ENCODE measurements around a stretch of chr3.

DNA sequence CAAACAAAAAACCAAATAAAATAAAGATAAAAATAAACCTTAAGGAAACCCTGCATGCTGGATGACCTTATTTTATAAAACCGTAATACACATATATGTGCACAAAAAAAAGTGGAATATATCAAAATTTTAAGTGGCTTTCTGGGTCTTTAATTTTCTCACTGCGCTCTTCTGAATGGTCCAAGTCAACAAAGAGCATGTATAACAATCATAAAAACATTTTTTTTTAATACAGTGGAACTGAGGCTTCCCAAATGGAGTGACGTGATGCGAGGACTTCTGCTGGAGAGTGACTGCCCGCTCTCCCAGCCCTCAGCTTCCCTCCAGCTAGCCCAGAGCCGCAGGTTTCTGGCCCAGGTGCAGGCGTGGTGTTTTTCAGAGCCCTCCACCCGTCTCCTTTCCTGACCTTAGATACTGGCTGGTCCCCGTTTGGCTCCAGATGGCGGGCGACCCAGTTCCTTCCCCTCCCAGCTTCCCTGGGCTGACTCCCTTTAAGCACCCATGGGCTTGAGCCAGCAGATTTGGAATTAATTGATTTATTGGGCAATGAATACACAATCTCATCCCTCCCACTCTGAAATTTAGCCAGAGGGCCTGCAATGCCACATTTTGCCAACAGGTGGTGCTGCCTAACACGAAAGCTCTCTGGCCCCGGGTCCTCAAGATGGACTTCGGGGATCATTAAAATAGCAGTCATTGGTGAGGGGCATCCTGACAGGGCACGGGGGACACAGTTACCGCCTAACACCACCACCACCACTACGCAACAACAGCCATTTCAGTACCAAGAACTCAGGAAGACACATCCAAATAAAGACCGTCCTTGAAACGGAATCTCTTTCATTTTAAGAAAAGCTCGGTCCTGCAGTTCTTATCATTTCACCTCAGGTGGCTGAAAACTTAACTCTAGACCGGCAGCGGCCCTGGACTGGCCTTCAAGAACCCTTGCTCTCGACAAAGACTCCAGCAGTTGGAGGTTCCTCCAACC is 47.4 kb upstream of the MUC4 start:
- PRO-cap = no peak

GRCh38 chr3:195911763-195912371 is 3.5 kb upstream of the TNK2 start:
- PRO-cap = no peak

DNA sequence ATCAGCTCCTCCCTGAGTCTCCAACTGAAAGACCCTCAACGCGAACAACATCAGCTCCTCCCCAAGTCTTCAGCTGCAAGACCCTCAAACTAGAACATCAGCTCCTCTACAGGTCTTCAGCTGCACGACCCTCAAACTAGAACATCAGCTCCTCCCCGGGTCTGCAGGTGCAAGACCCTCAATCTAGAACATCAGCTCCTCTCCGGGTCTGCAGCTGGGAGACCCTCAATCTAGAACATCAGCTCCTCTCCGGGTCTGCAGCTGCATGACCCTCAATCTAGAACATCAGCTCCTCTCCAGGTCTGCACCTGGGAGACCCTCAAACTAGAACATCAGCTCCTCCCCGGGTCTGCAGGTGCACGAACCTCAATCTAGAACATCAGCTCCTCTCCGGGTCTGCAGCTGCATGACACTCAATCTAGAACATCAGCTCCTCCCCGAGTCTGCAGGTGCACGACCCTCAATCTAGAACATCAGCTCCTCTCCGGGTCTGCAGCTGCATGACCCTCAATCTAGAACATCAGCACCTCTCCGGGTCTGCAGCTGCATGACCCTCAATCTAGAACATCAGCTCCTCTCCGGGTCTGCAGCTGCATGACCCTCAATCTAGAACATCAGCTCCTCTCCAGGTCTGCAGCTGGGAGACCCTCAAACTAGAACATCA is 36.2 kb upstream of the TNK2 start:
- PRO-cap = no peak

DNA sequence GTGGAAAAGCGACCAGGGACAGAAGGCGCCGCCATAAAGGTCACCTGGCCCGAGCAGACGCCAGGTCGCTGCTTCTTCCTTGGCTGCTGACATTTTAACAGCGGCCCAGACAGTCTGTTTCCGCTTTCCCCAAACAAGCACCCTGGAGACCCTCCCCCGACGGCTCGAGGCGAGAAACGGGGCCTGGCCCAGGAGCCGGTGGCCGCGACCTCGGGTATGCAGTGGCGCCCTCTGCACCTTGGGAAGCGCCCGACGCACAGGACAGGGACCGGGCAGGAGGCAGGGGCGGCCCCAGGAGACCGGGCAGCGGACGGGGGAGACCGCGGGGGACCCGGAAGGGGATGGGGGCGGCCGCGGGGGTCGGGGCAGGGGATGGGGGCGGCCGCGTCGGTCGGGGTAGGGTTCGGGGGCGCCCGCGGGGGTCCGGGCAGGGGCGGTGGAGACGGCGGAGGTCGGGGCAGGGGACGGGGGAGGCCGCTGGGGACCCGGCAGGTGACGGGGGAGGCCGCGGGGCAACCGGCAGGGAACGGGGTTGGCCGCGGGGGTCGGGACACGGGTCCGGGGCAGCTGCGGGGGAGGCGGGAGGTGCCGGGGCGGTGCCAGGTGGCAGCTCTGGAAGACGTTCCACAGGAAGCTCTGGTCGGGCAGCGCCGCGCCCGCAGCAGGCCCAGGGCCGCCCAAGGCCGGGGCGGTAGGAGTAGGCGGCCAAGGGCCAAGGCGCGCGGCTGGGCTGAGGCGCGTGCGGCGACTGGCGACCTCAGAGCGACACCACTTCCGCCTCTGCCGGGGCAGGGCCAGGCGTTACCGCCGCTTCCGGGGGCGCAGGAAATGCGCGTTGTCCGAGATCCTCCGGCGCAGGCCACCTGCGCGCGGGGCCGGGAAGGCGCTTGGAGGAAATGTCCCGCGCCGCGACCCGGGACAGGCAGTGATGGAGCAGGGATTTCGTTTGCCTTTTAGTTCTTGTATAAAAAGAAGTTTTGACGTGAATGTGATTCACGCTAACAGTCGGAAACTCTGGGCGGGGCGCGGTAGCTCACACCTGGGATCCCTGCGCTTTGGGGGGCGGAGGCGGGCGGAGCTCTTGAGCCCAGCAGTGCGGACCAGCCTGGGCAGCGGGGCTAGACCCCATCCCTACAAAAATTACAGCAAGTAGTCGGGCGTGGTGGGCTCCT is 45.8 kb upstream of the TNK2 start:
- PRO-cap = bidirectional peak, plus-strand start at position 842 of the sequence, minus-strand start at position 746 of the sequence

DNA sequence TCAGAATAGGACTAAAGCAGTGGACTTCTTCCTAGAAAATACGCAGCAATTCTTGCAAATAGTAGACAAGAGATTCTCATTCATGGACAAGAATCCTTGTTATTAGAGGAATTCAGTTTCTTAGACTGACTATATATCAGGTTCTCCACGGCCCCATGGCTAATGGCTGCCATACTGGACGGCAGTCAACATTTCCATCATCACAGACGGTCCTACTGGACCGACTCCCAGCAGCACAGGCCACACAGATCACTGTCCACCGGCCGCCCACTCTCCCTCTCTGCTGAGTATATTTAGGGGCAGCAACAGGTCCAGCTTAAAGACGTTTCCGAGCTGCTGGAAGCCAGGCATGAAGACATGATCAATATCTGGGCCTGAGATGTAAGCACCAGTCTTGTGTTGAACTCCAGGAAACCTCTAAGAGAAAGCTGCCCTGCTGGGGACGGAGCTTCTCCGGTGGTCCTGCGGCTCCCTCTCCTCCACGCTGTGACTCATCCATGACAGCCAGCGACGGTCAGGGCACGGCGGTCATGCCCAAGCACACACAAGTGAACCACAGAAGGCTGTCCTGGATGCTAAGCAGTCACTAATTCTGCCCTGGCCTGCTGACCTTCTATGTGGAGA is 61.9 kb upstream of the TNK2 start:
- PRO-cap = no peak

GRCh38 chr3:195990097-195990487 is 81.7 kb upstream of the TNK2 start:
- PRO-cap = bidirectional peak, plus-strand start at chr3:195990416, minus-strand start at chr3:195990262

DNA sequence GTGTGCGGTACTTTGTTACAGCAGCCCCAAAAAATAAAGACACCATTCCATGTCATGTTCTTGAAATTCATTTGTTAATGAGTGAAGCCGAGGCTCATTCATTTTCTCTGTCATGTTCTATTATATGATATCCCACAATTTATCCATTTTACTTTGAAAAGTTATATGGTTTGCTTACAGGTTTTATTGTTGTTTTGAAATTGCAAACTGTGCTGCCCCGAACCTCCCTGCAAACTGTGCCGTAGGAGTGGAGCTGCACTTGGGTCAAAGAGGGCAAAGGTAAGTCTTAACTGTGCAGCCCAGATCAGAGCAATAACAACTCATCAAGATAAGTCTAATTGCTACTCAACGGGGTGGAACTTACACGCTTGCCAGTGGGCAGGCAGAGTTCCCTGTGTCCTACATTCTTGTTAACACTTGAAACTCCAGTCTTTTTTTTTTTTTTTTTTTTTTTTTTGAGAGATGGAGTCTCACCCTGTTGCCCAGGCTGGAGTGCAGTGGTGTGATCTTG is 33.3 kb downstream of the ZDHHC19 start:
- PRO-cap = no peak

- PRO-cap = bidirectional peak, plus-strand start at chr3:196179655, minus-strand start at chr3:196179517; bidirectional peak, plus-strand start at chr3:196180073, minus-strand start at chr3:196179797; bidirectional peak, plus-strand start at chr3:196180178, minus-strand start at chr3:196180174
These were observed 31.6 kb downstream of the ZDHHC19 start for GRCh38 chr3:196179127-196180506.

DNA sequence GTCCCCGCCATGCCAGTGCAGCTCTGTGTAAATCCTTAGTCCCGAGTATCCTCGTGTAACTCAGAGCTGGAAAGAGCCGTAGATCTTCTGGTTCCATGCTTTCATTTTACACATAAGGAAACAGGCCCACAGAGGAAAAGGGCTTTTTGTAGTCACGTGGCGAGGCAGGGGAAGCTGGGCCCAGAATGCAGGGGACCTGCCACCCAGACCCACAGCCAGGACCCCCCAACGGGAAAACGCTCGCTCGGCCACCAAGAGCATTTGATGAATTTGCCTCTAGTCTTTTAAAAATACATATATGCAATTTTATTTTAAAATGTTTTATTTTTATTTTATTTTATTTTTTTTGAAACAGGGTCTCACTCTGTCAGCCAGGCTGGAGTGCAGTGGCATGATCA is 24.0 kb downstream of the ZDHHC19 start:
- PRO-cap = unidirectional peak, minus-strand start at position 110 of the sequence

DNA sequence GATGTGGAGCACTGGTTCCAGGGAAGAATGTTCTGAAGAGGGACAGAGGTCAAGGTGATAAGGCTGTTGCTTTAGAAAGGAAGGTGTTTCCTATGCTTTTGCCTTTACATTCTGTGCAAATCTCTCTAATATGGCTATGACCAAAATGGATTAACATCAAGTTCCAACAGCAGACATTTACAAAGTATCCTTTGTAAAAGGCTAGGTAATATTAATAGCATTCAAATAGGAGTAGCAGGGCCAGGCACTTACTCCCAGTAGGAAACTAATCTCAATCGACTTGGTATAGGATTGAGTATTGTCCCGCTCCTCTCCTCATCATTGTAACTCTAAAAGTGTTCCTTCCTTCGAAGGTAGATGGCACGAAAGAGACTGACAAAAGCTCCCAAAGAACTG is 21.2 kb downstream of the SLC51A start:
- PRO-cap = no peak

DNA sequence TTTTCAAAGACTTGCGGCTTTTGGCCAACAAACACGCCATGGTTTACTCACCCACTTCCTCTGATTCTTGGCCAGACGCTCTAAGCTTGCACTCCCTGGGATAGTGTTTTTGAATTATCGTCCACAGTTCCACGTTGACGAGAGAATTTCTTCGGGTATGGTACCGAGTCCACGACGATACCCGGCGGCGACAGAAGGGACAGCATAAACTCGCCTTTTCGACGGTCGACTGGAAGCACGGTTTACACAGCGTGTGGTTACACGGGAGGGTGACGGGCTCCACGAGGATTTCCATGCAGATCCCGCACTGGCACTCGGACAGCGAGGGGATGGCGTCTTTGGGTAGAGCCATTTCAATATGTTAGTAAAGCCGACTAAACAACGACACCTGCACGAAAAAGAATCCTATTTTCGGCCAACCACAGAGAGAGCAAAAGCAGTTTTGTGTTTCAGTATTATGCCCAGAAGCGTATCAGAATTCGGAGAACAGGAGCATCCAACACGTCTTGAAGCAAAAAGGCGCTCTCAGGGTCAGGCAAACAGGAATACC is 671 bp downstream of the RNF168 start:
- PRO-cap = bidirectional peak, plus-strand start at position 242 of the sequence, minus-strand start at position 62 of the sequence; bidirectional peak, plus-strand start at position 464 of the sequence, minus-strand start at position 334 of the sequence

DNA sequence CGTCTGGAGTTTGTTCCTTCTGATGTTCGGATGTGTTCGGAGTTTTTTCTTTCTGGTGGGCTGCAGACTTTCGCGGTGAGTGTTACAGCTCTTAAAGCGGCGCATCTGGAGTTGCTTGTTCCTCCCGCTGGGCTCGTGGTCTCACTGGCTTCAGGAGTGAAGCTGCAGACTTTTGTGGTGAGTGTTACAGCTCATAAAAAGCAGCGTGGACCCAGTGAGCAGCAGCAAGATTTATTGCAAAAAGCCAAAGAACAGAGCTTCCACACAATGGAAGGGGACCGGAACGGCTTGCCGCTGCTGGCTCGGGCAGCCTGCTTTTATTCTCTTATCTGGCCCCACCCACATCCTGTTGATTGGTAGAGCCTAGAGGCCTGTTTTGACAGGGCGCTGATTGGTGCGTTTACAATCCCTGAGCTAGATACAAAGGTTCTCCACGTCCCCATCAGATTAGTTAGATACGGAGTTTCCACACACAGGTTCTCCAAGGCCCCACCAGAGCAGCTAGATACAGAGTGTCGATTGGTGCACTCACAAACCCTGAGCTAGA is 29.9 kb downstream of the FBXO45 start:
- PRO-cap = no peak

DNA sequence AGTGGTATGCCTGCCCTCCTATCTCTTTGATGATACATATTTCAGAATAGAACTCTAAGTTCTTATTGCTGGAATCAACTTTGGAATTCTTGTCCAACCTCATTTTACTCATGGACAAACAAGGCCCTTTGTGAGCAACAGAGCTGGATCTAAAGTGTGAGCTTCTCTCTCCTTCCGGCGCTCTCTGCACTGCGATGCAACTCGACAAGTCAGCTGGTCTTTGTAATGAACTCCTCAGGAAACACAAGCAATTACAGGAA is 20.3 kb upstream of the NRROS start:
- PRO-cap = no peak

- PRO-cap = bidirectional peak, plus-strand start at chr3:196632454, minus-strand start at chr3:196632438; bidirectional peak, plus-strand start at chr3:196632557, minus-strand start at chr3:196632618; bidirectional peak, plus-strand start at chr3:196632972, minus-strand start at chr3:196632860
These were observed 7.3 kb upstream of the NRROS start for GRCh38 chr3:196631907-196632932.

DNA sequence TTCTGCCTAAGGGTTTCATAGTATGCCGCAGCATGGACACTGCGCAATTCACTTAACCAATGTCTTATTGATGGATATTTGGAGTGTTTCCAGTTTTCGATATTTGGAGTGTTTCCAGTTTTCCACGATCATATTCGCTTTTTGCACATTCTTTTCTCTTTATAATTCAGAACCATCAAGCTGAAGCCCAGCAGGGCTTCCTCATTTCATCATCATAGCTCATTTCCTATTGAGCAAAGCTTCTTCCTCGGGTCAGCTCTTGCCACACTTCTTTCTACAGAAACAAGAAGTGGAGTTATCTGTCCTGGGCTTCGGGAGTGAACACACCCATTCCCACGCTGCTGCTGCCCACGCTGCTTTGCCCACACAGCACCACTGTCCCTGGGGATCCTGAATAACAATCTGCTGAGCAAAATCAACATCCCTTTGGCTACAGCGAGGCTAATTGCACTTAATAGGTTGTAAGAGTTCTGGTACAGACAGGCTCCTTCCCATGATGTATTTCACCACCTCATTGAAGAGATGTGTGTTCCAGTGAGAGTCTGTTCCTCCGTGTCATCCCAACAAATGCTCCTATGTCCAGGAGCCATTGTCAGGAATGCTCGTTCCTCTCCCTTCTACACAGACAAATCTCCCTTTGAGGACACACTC is 23.7 kb downstream of the CEP19 start:
- PRO-cap = unidirectional peak, plus-strand start at position 258 of the sequence

DNA sequence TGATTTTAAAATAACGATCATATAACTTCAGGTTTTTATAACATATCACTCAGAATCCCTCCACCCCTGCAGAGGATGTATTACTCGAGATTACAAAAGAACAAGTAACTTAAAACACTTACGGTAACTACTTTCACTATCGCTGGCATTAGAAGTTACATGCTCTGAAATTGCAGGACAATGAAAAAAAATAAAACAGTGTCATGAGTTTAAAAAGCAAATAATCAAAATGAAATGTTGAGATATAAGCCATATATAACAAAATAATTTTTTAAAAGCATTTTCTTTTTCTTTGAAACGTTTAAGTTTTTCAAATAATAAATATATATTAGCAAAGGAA is 39.5 kb upstream of the MELTF start:
- PRO-cap = no peak

- PRO-cap = no peak
These were observed 86.4 kb upstream of the MELTF start for GRCh38 chr3:197115911-197116557.

- PRO-cap = no peak
These were observed 11.3 kb upstream of the DLG1 start for GRCh38 chr3:197309355-197310468.

- PRO-cap = no peak
These were observed 45.9 kb downstream of the BDH1 start for GRCh38 chr3:197509567-197510628.

- PRO-cap = no peak
These were observed 43.1 kb downstream of the BDH1 start for GRCh38 chr3:197512633-197513121.